Measurements from ENCODE around the genes RMC1 and ANKRD29.

GRCh38 chr18:22020242-22020603 lies 149.2 kb upstream of the GATA6 start:
- PRO-cap, 4 experiments: no peak in any of the 4 experiments
- RAMPAGE, long total RNA, 2 experiments: no peak in any of the 2 experiments
- RRBS: no CpG with 5 or more reads among the region's 7 CpGs

DNA sequence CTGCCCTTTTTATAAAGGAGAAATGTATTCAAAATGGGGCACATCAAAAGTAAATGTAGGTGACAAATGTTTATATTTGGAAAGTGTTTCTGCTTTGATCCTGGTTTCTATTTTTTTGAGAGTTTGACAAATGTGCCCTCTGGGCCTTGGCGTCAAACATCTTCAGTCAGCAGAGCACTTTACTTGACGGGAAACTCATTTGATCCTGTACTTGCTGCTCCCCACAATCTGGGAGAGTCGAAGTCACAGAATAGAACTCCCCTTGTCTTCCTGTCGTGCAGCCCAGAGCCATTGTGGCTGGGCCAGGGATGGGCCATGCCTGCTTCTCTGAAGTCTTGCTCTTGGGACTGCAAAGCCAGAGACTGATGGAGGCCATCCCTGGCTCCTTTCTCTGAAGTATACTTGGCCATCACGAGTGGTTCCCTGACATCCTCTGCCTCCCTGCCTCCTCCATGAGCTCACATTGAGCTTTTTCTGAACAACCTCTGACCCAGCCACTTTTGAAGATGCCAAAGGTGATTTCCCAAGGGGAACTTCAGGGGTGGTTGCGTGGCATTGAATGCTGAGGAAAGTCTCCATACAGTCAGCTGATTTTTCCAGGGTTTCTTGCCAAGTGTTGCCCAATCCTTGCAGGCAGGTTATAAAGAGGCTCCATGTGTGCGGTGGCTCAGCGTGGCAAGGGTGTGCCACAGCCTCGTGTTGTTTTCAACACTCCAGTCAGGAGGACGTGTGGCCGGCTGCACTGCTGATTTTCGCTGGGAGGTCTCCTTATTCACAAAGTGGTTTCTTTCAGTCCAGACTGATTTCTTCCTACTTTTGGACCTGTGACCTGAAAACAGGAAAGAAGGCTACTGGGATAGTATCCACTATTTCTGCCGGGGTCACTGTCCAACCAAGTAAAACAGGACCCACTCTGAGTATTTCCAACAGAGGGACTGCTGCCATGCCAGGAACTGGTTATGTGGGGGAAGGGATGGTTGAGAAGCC lies 81.5 kb upstream of the GATA6 start:
- PRO-cap, 4 experiments: no peak in any of the 4 experiments
- RAMPAGE, long total RNA, 2 experiments: no peak in any of the 2 experiments
- RRBS: no CpG with 5 or more reads among the region's 13 CpGs

DNA sequence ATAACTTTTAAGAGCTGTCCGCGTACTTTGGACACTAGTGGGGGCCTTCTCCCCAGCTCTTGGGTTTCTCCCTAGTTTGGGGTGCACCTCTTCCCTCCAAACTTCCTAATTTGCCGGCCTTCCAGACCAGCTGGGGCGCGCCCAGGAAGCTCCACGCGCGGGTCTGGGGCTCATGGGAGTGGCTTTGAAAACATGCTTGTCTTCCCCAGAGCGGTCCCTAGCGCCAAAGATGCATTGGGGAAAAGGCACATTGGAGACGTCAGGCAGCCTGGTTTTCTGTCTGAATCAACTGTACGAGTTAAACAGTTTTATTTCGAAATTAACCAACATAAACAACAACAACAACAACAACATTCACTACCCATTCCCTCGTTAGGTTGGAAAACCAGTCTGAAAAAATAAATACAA lies 2.8 kb upstream of the GATA6 start:
- PRO-cap, 4 experiments: peak in 3 of 4 experiments; most common plus-strand start position 226 of the sequence (in 3); most common minus-strand start position 165 of the sequence (in 2)
- RAMPAGE, long total RNA, 2 experiments: no peak in any of the 2 experiments
- RRBS: no CpG with 5 or more reads among the region's 14 CpGs

- PRO-cap, 4 experiments: no peak in any of the 4 experiments
- RAMPAGE, long total RNA, 2 experiments: no peak in any of the 2 experiments
- RRBS: no CpG with 5 or more reads among the region's 9 CpGs
Measured at GRCh38 chr18:22204859-22205640, 35.7 kb downstream of the GATA6 start.

DNA sequence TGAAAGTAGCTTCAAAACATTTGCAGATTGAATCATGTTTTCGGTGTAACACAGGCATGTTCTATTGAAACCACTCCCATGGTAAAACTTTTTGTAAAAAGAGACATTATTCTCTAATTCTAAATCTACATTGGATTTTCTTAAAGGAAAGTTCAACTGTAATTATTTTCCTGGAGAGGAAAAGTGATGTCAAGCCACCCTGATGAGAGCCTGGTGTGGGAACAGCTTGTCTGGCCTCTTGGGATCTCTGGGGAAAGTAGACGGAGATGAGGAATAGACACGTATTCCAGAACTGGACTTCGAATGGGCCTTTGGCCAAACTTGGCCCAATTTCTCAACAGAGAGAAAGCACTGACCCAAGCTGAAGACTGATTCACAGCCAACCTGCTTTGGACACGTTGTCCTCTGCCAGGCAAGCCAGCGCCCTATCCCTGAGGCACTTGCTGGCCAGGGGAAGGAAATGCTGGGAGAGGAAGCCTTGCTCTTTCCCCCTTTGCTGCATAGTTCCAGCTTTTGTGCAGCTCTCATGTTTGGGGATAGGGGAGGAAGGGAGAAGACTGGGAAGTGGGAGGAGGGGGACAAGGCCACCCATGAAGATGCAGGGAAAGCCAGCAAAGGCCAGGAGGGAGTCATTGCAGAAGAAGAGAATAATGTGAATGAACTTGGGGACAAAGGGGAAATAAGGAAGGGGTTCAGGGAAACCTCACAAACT lies 70.9 kb upstream of the CTAGE1 start:
- PRO-cap, 4 experiments: no peak in any of the 4 experiments
- RAMPAGE, long total RNA, 2 experiments: no peak in any of the 2 experiments
- RRBS: no CpG with 5 or more reads among the region's 6 CpGs

GRCh38 chr18:22694829-22695542 lies 238.1 kb upstream of the RBBP8 start:
- PRO-cap, 4 experiments: peak in 3 of 4 experiments; most common plus-strand start chr18:22695131 (in 2); most common minus-strand start chr18:22695078 (in 2)
- RAMPAGE, long total RNA, 2 experiments: no peak in any of the 2 experiments
- RRBS: no CpG with 5 or more reads among the region's 10 CpGs

DNA sequence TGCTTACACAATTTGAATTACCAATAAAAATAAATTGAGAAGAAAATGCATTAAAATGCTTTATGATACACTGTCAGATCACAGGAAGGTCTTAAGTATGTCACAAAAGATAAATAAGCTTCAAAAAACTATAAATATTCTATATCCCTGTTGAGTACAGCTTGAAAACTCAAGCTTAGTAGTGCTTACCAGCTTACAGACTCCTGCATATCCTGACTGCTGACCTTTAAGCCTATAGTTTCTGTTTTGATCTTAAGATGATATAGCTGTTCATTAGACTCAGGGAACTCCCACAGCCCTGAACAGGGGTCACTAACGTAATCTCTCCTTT lies 93.8 kb upstream of the RBBP8 start:
- PRO-cap, 4 experiments: no peak in any of the 4 experiments
- RAMPAGE, long total RNA, 2 experiments: no peak in any of the 2 experiments
- RRBS: no CpG with 5 or more reads among the region's 1 CpG

DNA sequence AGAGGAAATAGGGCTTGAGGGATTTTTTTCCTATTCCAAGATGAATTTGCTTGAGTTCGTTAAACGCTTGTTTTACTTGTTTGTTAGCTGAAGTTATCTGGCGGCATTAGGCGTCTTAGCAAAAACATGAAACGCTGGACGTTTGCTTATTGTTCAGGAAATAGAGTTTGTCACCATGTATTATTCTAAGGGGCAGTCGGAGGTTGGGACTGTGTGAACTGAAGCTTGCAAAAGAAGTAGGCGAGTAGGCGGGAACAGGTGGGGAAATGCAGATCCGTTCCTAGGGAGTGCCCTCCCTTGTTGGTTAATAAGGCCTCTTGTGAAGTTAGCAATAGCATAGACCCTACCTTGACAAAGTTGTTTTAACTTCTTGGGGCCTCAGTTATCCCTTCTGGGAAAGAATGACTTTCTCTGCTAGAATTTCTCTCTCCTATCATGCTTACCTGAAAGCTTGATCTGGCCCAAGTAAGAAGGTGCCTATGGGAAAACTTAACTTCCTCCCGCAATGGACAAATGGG lies 2.0 kb downstream of the CABLES1 start:
- PRO-cap, 4 experiments: peak in 1 of 4 experiments; most common minus-strand start position 220 of the sequence (in 1)
- RAMPAGE, long total RNA, 2 experiments: no peak in any of the 2 experiments
- RRBS: no CpG with 5 or more reads among the region's 11 CpGs

DNA sequence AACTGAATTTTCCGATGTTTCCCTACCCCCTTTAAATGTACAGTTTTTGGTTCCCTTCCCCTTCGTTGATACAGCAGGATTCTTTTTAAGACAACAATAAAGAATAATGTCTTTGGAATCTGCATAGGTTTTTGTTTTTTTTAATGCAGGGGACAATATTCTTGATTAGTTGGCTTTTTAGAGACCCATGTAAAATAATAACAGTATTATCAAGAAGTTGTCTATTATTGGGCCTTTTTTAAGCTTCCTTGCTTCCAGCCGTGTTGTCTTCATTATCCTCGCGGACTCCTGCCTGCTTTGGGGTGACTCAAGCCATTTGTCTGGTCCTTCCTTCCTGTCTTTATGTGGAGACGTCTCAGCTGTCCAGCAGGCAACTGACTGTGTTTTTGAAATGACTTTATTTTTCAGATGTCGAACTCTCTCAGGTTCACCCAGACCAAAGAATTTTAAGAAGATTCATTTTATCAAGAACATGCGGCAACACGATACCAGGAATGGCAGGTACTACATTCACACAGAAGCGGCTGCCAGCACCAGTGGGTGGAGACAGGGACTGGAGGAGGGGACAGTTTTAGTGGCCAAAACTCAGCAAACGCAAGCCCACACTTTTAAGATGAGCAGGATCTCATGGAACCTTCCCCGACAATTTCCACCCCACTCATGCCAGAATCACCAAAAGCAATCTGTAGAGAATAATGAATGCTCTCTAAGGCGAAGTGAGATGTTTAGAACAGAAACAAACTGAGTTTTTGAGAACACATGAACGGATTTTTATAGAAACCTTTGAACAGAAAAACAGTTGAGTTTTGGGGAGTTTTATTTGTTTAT lies 59.0 kb downstream of the CABLES1 start:
- PRO-cap, 4 experiments: no peak in any of the 4 experiments
- RAMPAGE, long total RNA, 2 experiments: no peak in any of the 2 experiments
- RRBS: no CpG with 5 or more reads among the region's 14 CpGs

GRCh38 chr18:23475164-23475454 lies 22.0 kb downstream of the RIOK3 start:
- PRO-cap, 4 experiments: no peak in any of the 4 experiments
- RAMPAGE, long total RNA, 2 experiments: no peak in any of the 2 experiments
- RRBS: no CpG with 5 or more reads among the region's 2 CpGs

- PRO-cap, 4 experiments: no peak in any of the 4 experiments
- RAMPAGE, long total RNA, 2 experiments: no peak in any of the 2 experiments
- RRBS: no CpG with 5 or more reads among the region's 13 CpGs
Measured at GRCh38 chr18:23495611-23496308, 7.6 kb upstream of the RMC1 start.

DNA sequence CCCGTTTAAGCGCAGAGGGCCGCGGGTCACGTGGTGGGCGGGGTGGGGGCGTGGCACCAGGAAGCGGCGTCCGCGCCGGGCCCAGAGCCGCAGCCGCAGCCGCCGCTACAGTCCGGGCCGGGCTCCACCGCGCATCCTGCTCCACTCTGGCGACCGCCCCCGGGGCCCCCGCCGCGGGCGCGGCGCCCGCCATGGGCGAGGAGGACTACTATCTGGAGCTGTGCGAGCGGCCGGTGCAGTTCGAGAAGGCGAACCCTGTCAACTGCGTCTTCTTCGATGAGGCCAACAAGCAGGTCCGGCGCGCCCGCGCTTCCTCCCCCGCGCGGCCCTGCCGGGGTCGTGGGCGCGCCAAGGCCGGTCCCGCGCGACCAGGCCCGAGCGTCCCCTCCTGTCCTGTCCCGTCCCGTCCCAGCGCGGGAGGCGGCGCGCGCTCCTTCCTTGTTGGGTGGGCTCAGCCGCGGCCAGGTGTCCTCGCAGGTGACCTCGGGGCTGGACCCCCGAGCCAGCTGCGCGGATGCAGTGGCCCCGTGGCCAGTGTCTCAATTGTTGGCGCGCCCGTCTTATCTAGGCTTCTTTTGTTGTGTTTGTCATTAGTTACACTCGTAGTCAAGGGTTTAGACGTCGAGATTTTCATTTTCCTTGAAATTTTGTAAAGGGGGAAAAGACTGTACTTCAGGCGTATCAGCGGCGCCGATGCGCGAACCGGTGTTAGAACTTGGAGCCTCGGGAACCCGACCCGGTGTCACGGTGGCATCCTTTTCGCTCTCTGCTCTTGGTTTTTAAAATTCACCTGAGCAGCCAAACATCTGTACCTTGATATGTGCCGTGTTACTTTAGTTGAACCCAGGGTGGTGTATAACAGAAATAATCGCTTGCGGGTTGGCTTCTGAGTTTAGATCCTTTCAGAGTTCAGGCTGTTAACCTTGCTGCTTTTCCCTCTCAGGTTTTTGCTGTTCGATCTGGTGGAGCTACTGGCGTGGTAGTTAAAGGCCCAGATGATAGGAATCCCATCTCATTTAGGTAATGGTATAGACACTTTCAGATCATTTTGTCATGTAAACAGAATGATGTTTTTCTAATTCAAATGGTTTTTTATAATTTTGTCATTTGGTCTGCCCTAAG lies at the start of gene RMC1:
Gene RMC1, plus strand, starts transcription at position 84 of the 1,122 bp plus-strand sequence.
- PRO-cap, 4 experiments: peak in 4 of 4 experiments; most common plus-strand start position 84 of the sequence (in 2); most common minus-strand start position 536 of the sequence (in 2)
- RAMPAGE, long total RNA, 2 experiments: start-site peak on the plus strand in 1 of 2 experiments, centred at position 144 of the sequence, 47 reads per replicate
- RRBS: 2% methylated on average over 41 of the region's 95 CpGs

GRCh38 chr18:23525733-23526401 lies 22.6 kb downstream of the RMC1 start:
- PRO-cap, 4 experiments: no peak in any of the 4 experiments
- RAMPAGE, long total RNA, 2 experiments: no peak in any of the 2 experiments
- RRBS: no CpG with 5 or more reads among the region's 6 CpGs

GRCh38 chr18:23535362-23535703 lies 32.0 kb downstream of the RMC1 start:
- PRO-cap, 4 experiments: no peak in any of the 4 experiments
- RAMPAGE, long total RNA, 2 experiments: no peak in any of the 2 experiments
- RRBS: no CpG with 5 or more reads among the region's 7 CpGs

DNA sequence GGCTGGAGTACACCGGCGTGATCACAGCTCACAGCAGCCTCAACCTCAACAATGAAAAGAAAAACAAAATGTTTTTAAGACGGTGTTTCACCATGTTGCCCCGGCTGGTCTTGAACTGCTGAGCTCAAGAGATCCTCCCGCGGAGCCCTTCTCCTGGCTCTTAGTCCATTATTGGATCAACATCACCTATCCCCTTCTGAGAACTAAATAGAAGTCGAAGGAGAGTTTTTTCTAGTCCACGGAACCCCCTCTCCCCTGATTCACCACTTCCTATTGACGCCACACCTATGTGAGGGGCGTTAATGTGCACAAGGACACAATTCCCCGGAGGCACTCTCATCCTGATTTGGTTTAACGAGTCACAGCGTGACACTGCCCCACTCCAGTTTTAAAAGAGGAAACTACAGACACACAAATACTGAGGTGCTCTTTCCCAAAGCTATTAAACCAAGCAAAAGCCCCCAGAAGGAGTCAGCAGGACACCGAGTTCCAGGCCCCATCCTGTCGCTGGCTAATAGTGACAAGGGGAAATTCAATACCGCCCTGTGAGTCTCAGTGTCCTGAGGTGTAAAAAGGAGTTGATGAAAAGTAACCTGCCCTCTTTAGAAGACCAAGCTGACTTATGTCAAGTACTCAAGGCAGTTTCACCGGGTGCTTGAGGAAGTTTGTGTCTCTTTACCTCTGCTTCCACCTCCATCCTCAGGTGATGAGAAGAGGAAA lies 960 bp downstream of the NPC1 start:
- PRO-cap, 4 experiments: peak in 4 of 4 experiments; most common plus-strand start position 380 of the sequence (in 4); most common minus-strand start position 205 of the sequence (in 2)
- RAMPAGE, long total RNA, 2 experiments: no peak in any of the 2 experiments
- RRBS: no CpG with 5 or more reads among the region's 17 CpGs

GRCh38 chr18:23662039-23663389 lies at the start of gene ANKRD29:
Gene ANKRD29, minus strand, starts transcription at chr18:23662911.
- PRO-cap, 4 experiments: peak in 4 of 4 experiments; most common plus-strand start chr18:23662342 (in 1); most common minus-strand start chr18:23662798 (in 4)
- RAMPAGE, long total RNA, 2 experiments: start-site peak on the minus strand in 1 of 2 experiments, at chr18:23662796-23662850 at its widest, 104 reads per replicate
- RRBS: 2% methylated on average over 29 of the region's 92 CpGs

DNA sequence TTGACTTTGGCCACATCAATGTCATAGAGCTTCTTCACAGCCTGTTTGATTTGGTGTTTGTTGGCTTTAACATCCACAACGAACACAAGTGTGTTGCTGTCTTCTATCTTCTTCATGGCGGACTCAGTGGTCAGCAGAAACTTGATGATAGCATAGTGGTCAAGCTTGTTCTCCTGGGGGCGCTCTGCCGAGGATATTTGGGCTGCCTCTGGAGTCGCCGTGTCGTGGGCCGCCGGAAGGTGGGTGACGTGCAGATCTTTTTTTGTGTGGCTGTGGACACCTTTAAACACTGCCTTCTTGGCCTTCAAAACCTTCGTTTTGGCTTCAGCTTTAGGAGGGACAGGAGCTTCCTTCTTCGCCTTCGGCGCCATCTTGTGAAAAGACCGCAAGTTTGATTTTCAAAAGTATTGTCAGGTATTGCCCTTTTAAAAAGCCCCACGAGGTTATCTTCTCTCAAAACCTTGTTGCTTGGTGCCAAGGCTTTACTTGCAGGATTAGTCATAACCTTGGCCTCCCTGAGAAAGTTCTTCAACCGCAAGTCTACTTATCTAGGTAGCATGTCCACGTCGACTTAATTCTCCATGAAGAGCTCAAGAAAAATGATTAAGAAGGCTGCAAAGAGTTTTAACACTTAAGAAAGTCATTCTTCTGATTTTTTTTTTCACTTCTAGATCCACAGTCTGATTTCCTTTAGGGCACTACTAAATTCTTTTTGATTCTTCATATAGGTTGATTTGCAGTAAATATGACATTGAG lies 20.8 kb downstream of the LAMA3 start:
- PRO-cap, 4 experiments: no peak in any of the 4 experiments
- RAMPAGE, long total RNA, 2 experiments: no peak in any of the 2 experiments
- RRBS: no CpG with 5 or more reads among the region's 19 CpGs

GRCh38 chr18:23757521-23757863 lies 68.2 kb downstream of the LAMA3 start:
- PRO-cap, 4 experiments: no peak in any of the 4 experiments
- RAMPAGE, long total RNA, 2 experiments: no peak in any of the 2 experiments
- RRBS: no CpG with 5 or more reads among the region's 7 CpGs

DNA sequence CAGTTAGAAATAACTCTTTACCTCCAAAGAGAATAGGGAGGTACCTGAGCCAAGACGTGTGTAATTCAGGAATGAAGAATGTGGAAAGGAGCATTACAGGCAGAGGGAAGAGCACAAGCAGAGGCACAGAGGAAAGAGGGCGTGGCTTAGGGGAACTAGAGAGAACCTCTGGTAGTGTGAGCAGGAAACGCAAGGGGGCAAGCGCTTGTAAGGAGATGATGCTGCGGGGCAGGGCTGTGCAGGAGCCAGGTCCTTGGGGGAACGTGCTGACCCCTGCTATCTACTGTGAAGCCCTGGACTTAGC lies 50.1 kb upstream of the TTC39C start:
- PRO-cap, 4 experiments: no peak in any of the 4 experiments
- RAMPAGE, long total RNA, 2 experiments: no peak in any of the 2 experiments
- RRBS: no CpG with 5 or more reads among the region's 6 CpGs

- PRO-cap, 4 experiments: no peak in any of the 4 experiments
- RAMPAGE, long total RNA, 2 experiments: no peak in any of the 2 experiments
- RRBS: no CpG with 5 or more reads among the region's 3 CpGs
Measured at GRCh38 chr18:24011109-24011774, 3.3 kb upstream of the TTC39C start.